ENCODE results near the genes SHISA7 and EPN1.

- RRBS = no CpG with 5 or more reads among the region's 9 CpGs
These were observed 2.5 kb downstream of the RPL28 start for GRCh38 chr19:55388162-55388679.

DNA sequence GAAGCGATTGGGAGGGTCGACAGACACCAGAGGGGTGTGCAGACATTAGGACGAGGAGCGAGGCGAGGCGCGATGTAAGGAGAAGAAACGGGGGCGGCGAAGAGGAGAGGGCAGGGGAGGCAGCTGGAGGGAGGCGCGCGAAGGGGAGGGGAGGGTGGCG is at the start of gene SHISA7:
Gene SHISA7, minus strand, starts transcription at position 98 of the 160 bp plus-strand sequence.
- RRBS = no CpG with 5 or more reads among the region's 14 CpGs

- RRBS = no CpG with 5 or more reads among the region's 31 CpGs
These were observed 1.2 kb upstream of the NAT14 start for GRCh38 chr19:55483712-55484260.

DNA sequence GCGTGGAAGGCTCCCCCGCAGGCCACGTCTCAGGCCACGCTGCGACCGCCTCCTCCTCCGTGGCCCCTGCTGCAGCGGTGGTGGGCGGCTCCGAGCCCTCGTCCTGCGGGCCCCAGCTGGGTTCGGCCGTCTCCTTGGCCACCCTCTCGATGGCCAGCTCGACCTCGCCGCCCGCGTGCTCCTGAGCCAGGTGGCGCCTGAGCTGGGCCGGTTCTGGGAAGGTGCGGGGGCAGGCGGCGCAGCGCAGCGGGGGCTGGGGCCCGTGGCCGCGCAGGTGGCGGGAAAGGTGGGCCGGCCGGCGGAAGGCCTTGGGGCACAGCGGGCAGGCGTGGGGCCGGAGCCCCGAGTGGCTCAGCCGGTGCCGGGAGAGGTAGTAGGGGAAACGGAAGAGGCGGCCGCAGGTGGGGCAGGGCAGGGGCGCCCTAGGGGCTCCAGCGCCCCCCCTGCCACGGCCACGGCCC is 1.5 kb downstream of the ZNF579 start:
- RRBS = 76% methylated on average over 4 of the region's 47 CpGs

DNA sequence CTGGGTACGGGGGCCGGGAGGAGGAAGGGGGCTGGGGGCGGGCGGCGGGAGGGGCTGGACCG is 153 bp downstream of the ZNF581 start:
- RRBS = 0% methylated on average over 1 of the region's 6 CpGs

GRCh38 chr19:55646878-55647322 is 1.1 kb upstream of the CCDC106 start:
- RRBS = no CpG with 5 or more reads among the region's 7 CpGs

DNA sequence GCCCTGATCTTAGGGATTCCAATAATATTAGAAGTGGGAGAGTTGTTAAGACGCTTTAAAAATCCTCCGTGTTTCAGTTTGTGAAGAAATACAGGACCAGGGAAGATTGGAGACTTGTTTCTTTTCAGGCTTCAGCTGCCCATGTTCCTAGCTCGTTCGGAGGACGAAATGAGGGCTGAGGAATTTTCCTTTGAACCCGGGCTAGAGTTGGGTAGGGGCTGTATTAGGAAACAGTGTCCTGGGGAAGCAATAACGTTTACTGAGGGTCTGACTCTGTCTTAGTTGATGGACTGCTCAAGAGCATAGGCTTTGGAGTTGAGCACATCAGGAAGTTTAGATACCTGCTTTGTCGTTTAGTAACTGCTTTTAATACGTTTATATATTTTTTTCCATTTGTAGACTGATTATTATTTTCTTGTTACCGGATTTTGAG is 1.3 kb downstream of the U2AF2 start:
- RRBS = no CpG with 5 or more reads among the region's 10 CpGs

- RRBS = no CpG with 5 or more reads among the region's 21 CpGs
These were observed 4.6 kb upstream of the EPN1 start for GRCh38 chr19:55670298-55670978.

DNA sequence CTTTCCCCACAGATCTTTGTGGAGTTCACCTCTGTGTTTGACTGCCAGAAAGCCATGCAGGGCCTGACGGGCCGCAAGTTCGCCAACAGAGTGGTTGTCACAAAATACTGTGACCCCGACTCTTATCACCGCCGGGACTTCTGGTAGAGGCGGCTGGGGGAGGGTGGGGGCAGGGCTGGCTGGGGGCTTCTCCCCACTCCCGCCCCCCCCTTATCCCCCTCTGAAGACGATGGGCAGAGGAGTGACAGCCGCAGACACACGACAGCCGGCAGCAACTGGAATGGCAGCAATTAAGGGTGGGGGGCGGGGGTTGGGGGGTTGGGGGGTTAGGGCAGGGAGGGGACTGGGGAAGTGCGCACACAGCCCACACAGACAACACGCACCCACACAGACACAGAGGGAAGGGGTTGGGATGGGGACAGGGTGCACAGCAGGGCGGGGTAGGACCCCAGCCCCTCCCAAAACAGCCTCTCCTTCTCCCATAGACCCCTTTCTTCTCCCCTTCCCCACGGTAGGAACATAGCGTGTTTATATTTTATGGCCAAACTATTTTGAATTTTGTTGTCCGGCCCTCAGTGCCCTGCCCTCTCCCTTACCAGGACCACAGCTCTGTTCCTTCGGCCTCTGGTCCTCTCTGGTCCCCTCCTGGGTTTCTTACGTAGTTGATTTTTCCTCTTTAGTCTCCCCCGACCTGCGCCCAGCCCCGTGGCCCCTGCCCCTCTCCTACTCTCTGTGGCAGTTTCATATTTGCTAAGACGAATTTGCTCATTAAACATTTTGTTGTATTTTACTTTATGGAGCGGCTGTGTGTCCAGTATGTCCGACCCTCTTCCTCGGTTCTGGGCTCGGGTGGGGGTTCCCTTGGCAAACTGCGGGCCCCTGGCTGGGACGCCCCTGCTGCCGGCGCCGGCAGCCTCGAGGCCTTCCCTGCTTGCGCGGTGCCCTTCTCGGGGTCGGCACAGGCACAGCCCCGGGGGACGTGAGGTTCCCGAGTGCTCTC is 804 bp upstream of the EPN1 start:
- RRBS = under 1% methylated on average over 3 of the region's 42 CpGs

GRCh38 chr19:55674922-55675816 is at the start of gene EPN1:
Gene EPN1 (plus strand): TSS chr19:55675226.
- RRBS = under 1% methylated on average over 46 of the region's 99 CpGs

GRCh38 chr19:56118519-56119399 is 2.3 kb downstream of the ZNF787 start:
- RRBS = no CpG with 5 or more reads among the region's 7 CpGs

- RRBS = 5% methylated on average over 34 of the region's 96 CpGs
These were observed 15.2 kb downstream of the ZSCAN5C start for GRCh38 chr19:56216829-56218047.

DNA sequence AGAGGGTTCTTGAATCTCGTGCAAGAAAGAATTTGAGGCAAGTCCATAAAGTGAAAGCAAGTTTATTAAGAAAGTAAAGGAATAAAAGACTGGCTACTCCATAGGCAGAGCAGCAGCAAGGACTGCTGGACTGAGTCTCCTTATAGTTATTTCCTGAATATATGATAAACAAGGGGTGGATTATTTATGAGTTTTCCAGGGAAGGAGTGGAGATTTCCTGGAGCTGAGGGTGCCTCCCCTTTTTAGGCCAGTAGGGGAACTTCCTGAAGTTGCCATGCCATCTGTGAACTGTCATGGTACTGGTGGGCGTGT is 13.6 kb downstream of the ZSCAN5A start:
- RRBS = no CpG with 5 or more reads among the region's 2 CpGs

DNA sequence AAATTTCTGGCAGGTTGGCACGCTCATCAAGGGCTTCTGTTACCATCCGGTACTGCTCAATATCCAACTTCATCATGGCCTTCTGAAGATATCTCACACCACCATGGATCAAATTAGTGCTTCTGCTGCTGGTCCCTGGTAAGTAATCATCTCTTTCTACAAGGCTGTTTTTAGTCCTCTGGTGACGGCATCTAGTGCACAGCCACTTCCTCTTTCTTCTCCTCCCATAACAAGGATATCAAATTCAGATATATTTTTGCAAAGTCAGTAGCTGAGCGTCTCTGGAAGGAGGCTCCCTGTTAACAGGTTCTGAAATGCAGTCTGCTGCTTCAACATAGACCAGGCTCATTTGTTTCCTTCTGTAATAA is 7.2 kb upstream of the ZSCAN5A start:
- RRBS = no CpG with 5 or more reads among the region's 4 CpGs

DNA sequence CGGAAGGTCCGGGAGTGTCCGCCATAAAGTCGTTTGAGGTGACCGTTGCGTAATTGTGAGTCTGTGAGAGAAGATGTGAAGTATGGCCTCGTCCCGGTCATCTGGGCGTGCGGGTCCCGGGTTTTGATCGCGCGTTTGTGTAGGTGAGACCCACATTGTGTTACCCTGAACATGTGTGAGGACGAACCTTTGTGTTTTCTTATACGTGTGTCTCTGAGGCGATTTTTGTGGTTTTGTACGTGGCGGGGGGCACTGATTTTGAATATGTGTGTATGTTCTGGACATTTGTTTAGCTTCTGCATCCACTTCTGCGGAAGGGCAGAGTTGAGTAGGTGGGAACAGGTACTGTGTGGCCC is 1.1 kb upstream of the ZNF667 start:
- RRBS = under 1% methylated on average over 5 of the region's 20 CpGs

DNA sequence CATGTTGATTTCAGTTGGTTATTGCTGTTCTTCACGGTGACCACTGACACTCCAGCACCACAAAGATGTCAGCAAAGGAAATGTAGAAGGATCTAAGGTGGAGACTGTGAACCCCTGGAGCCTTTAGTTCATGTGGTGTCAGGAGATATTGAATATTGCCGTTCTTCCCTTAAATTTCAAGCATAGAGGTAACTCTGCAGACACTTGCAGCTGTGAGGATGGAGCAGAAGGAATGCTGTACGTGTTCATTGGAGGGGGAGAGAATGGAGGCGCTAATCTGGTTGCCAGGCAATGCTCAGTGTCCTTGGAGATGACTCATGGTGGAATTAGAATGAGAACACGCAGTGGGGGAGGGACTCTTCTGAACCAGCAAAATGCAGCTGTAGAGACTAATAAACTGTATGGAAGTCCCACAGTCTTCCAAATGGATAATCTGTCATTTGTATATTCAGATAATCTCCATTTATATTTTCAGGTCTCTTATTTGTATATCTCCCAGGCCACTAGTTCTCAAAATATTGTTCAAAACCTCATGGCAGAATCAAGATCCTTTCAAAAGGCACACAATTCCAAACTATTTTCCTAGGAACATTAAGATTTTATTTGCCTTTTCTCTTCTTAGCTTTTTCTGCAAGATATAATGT is 21.0 kb upstream of the ZNF835 start:
- RRBS = no CpG with 5 or more reads among the region's 5 CpGs

- RRBS = 2% methylated on average over 11 of the region's 25 CpGs
These were observed 75.4 kb downstream of the PEG3 start for GRCh38 chr19:56765200-56765504.

DNA sequence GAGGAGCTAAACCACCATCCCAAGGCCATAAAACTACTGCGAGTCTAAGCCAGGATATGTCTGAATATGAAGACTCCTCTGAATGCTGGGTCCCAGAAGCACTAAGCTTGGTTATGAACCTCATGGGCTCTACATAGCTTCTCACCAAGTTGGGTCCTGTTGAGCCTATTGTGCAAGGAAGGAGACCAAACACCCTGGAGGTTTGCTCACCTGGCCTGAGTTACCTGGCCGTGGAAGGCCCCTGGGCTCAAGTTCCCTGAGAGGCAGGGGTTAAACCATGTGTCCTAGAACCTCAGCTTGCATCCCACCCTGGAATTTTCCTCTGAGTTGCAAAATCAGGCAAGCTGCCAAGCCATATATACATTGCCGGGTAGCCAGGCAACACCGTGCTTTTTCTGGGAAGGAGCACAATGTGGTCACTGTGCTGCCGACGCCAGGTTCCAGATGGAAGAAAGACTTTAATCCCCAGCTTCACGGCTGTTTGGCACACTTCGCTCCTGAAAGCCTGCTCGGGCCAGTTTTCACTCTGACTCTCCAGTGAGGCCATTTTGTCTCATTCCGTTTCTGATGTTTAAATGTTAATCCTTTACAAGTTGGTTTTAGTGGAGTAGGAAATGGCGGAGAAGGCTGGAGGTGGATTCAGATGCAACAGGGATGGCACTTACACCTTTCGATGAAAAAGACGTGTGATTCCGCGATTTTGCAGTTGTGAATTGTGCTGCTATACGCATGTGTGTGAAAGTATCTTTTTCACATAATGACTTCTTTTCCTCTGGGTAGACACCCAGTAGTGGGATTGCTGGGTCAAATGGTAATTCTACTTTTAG is 60.1 kb upstream of the PEG3 start:
- RRBS = no CpG with 5 or more reads among the region's 16 CpGs

DNA sequence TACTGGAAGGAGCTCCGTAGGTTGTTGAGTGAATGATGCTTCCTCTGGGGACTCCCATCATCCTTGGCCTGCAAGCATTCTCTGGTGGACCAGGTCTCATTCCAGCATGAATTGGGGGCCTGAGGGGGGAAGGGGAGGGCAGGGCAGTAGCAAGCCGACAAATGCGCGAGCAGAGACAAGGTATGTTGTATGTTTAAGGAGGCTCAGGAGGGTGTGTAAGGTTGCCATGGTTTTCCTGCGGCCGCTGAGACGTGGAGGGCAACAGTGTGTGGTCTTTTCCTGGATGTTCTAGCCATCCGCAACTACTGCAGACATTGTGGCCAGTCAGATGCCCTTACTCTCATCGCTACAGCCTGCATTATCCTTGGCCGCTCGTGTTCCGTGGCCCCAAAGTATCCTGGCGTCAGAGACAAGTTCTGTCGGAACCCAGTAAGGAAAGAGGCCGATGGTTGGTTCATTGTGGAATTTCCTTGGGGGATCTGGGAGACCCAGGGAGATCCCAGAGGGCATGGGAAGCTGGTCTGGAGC is 883 bp downstream of the ZNF264 start:
- RRBS = no CpG with 5 or more reads among the region's 15 CpGs

- RRBS = no CpG with 5 or more reads among the region's 3 CpGs
These were observed 19.6 kb upstream of the AURKC start for GRCh38 chr19:57211222-57211686.

All from cardiac fibroblast (primary cell).